Right common carotid artery plus branches (tissue), 1 donor: ENCODE data around the genes GPC6 and DCT.

DNA sequence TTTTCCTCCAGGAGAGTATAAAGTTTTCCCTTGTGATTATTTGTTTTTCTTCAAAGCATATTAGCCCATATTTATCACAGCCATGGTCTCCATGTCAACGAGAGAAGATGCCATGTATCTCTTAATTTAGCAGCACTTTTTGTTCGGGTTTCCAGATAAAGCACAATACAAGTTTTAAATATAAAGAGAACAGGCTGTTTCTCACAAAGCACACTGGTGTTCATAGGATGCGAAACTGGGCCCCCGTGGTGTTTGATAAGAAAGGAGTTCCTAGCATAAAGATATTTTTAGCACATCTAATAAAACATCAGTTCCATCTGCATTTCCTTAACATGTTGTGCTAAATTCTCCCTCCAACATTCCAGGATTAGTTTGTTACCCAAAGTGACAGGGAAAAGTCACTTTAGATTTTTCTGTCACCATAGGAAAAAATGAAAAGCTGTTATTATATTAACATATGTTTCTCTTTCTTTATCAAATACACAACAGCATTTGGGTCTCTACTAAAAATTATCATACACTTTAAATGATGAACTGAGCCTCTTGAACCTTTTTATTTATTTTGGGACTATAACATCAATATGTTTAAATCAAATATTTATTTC lies 72.4 kb upstream of the EDNRB start:
- PRO-cap: no peak

GRCh38 chr13:79385698-79387001 lies 19.9 kb downstream of the RBM26 start:
- PRO-cap: no peak

DNA sequence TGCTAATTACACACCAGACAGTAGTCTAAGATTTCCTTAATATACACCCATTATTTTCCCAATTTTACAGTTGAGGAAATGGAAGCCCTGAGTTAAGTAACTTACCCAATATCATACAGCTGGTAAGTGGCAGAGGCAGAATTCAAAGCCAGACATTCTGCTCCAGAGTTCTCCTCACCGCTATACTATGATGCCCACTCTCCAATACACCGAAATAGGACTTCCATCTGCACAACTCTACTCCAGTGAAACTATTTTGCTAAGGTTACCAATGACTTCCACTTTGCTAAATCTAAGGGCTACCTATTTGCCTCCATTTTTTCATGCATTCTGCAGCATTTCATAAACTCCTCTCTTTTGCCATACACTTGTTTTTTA lies 2.5 kb downstream of the RBM26 start:
- PRO-cap: no peak

DNA sequence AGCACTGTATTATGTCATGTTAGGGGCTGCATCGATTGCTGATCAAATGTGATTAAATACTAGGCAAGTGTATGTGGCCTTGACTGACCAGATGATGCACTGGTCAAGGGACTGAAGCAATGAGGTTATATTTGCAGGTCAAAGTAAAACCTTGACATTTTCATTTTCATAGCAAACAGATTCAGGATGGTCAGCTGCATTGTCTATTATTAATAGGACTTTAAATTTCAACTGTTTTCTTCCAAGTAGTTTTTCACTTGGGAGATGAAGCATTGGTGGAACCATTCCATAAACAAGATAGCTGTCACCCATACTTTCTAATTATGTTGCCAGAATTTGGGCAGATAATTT lies 43.4 kb downstream of the NDFIP2 start:
- PRO-cap: no peak

GRCh38 chr13:80173242-80173574 lies 167.7 kb downstream of the SPRY2 start:
- PRO-cap: no peak

GRCh38 chr13:80359785-80360304 lies 18.9 kb upstream of the SPRY2 start:
- PRO-cap: no peak

DNA sequence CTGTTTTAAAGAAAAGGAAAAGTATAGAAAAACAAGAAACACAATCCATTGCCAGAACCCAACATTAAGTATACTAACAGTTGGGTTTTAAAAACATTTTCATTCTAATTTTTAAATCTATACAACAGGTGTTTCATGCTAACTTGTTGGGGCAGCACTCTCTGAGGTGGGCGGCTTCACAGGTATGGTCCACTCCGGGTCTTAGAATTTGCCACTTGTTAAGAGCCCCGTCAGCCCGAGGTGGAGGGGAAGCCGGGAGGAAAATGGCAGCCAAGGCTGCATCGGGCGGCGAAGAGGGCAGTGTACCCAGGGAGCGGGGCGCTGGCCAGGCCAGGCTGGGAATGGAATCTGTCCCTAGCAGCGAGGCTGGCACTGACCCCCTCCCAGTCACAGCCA lies 313.6 kb upstream of the SPRY2 start:
- PRO-cap: no peak

DNA sequence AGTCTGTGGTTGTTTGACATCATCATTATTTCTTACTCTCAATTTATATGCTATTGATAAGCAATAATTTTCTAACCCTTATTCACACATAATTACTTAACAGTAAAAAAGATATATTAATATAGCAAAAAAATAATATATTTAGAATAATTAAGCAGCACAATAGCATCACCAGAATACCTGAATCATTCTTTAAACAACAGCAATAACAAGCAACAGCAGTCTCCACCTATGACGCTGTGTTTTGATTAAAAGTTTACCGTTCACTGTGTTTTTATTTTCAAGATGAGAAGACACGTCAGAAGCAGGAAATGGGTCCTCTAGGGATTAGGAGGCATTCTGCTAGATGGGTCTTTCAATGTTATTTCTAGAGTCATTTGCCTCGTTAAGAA lies 628.4 kb upstream of the SPRY2 start:
- PRO-cap: no peak

DNA sequence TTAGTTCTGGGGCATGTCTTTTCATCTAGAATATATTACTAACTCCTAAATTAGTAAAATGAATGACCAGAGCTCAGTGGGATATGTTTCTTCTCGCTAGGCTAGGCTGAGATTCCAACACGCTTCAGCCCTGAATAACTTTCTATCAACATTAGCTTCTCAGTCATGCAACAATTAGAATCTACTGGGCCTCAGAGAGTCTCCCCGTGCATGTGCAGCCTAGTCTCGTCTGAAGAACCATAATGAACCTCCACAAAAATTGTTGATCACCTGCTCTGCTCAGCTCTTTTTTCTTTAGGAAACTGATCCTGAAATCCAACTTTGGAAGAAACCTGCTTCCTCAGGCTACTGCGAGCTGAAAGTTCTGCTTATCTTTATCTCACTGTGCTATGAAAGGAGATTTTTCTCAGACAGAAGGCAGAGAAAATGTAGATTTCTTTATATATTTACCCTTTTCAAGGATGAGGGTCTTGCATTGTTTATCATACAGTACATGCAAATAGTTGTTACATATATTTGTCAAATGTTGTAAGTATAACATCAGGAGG lies 327.5 kb downstream of the SLITRK1 start:
- PRO-cap: no peak

- PRO-cap: no peak
Measured at GRCh38 chr13:84902298-84902622, 897.0 kb downstream of the SLITRK6 start.

DNA sequence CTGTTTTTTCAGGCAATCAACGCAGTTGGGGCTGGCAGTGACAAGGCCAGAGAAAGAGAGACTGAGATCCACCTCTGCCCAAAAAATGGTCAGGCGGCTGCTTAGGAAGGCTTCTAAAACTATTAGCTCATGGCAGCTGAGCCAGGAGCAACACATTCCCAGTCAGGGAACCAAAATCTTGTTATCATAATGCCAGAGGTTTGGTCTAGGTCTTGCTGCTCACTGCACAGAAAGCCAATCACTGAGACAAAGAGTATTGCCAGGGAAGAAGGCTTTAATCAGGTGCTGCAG lies 854.6 kb downstream of the SLITRK6 start:
- PRO-cap: unidirectional peak, plus-strand start at position 83 of the sequence

DNA sequence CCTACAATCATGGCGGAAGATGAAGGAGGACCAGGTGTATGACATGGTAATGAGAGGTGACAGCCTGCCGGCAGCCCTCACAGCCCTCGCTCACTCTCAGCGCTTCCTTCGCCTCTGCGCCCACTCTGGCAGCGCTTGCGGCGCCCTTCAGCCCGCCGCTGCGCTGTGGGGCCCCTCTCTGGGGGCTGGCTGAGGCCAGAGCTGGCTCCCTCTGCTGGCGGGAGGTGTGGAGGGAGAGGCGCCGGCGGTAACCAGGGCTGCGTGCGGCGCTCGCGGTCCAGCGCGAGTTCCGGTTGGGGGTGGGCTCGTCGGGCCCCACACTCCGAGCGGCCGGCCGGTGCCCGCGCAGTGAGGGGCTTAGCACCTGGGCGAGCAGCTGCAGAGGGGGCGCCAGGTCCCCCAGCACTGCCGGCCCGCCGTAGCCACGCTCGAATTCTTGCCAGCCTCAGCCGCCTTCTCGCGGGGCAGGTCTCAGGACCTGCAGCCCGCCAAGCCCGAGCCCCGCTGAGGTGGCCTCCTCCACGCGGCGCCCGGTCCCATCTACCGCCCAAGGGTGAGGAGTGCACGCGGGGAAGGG lies 879.1 kb upstream of the SLITRK5 start:
- PRO-cap: no peak

DNA sequence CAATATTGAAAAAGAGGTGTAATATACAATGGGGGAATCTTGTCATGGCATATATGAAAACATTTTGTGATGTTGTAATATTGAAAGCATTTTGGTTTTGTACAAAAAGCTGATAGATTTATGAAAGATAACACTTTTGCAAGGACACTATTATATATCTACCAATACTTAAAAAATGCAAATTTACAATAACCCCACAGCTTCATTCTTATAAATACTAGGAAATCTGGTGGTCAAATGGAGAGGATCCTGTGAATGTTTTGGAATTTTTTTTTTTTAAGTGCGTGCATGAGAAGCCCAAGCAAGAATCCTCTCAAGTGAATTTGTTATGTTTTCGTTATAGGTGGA lies 1263.0 kb downstream of the SLITRK5 start:
- PRO-cap: no peak

DNA sequence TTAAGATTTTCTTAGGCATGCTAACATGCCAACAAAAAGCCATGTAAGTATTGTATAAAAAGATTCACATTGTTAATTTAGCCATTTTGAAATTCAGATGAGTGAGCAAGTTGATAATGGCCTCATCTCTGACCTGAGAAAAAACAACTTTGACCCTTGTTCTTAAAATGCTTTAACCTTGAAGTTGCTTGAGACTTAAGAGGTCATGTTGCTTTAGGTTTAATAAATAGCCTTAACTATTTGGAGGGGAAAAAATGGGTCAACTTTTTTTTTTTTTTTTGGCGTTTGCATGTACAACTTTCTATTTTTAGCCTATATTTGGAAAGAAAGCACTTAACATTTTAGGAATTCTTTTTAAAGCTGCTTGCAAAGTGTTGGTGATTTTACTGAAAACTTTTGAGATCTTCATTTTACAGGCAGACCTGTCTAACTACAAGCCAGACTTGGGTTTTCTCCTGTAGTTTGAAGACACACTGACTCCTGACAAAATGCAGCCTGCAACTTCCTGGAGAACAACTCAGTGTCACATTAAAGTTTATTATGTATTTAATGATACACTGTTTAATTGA lies 44.8 kb upstream of the GPC5 start:
- PRO-cap: no peak

DNA sequence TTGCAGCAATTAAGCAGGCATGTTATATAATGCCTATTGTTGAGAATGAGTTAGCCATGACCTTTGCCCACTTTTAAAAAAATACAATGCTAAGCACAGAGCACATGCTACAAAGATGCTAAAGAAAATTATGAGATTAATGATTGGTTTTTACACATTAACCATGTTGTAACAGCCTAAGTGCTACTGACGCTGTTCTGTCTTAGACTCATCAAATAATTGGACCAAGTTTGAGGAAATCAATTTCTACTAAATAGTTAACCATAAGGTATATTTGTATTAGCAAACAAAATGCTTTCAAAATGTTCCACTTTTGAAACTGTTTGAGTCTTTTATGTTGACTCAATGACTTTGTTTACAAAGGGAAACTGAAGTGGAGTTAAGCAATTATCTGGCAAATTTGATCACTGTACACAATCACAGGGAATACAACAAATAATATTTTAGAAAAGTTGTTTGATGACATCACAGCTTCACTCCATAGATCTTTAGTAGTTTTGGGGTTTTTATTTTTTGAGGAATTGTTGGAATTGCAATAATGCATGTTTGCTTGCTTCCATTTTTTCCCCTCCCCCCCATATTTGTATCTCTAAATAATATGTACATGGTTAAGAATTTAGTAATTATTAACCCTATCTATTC lies 36.5 kb upstream of the GPC5 start:
- PRO-cap: no peak

GRCh38 chr13:92677530-92678121 lies 549.0 kb upstream of the GPC6 start:
- PRO-cap: no peak

DNA sequence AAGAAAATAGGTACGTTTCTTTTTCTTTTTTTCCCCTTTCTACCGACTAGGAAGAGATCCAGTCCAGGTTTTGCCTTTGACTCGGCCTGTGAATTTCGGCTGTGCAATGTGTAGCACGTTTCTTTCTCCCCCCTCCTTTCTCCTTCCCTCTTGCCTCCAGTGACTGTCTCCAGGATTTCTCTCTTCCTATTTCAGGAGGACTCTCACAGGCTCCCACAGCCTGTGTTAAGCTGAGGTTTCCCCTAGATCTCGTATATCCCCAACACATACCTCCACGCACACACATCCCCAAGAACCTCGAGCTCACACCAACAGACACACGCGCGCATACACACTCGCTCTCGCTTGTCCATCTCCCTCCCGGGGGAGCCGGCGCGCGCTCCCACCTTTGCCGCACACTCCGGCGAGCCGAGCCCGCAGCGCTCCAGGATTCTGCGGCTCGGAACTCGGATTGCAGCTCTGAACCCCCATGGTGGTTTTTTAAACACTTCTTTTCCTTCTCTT lies at the start of gene GPC6:
Gene GPC6, plus strand, starts transcription at position 135 of the 504 bp plus-strand sequence.
- PRO-cap: bidirectional peak, plus-strand start at position 189 of the sequence, minus-strand start outside the sequence

GRCh38 chr13:93229330-93229734 lies 2.7 kb downstream of the GPC6 start:
- PRO-cap: no peak

- PRO-cap: no peak
Measured at GRCh38 chr13:94479345-94479904, at the start of gene DCT. Gene DCT (minus strand): TSS chr13:94479682.

DNA sequence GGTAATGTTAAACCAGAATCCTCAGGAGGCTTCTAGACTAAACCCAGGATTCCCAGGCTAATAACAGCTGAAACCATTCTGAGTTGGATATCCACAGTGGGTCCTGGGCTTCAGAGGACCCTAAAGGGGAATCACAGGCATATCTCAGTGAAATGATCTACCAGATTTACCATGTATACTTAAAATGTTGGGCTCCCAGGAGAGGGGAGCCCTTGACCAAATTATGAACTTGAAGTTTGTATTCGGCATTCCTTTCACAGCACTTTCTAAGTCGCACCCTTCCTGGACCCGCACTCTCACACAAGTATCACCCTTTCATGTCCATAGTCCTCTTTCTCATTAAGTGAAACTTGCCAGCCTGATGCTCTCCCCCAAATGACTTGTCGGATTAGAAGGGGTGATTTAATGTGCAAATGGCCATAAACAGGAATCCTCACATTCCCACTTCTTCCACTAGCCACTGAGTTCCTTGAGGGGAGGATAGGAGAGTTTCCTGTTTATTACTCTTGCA lies 1.5 kb downstream of the TGDS start:
- PRO-cap: no peak